Left common carotid artery plus branches (tissue), 1 donor: ENCODE measurements around a stretch of chr3.

GRCh38 chr3:170001933-170002181, 35.2 kb downstream of the SEC62 start:
- PRO-cap, result no peak

- PRO-cap, result no peak
Measured at GRCh38 chr3:170040197-170040738, 2.5 kb downstream of the GPR160 start.

- PRO-cap, result no peak
Measured at GRCh38 chr3:170278550-170279338, 56.5 kb downstream of the PRKCI start.

- PRO-cap, result bidirectional peak, plus-strand start at chr3:170358470, minus-strand start at chr3:170358202
Measured at GRCh38 chr3:170357810-170358726, 553 bp downstream of the SKIL start.

DNA sequence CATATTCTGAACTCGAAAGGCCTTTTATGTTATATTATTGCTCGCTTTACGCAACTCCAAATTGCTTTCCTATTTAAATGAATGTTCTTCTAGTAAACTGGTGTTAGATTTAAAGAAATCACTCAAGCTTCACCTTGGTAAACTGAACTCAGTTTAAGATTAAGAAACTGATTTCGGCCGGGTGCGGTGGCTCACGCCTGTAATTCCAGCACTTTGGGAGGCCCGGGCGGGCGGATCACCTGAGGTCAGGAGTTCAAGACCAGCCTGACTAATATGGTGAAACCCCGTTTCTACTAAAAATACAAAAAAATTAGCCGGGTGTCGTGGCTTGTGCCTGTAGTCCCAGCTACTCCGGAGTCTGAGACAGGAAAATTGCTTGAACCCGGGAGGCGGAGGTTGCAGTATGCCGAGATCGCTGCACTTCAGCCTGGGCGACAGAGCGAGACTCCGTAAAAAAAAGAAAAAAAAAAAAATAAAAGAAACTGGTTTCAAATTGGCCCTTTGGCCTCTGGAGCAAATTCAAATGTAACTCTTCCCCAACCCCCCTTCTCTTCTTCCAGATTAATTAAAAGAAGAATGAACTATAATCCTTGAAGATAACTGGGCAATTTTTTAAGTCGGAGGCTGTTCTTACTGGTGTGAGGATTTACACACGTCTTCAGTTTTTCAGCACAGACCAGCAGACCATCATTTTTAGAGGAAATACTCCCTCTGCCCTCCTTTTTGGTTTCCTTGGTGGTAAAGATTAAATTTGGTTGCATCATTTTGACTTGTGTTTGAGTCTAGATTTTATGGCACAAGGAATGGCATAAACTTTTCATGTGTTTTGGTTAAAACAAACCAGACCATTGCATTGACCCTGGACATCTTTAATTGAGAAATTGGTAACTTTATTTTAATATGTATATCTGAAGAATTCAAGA, 1.9 kb downstream of the SKIL start:
- PRO-cap, result no peak

- PRO-cap, result no peak
Measured at GRCh38 chr3:170689316-170689890, 103.5 kb upstream of the SLC7A14 start.

DNA sequence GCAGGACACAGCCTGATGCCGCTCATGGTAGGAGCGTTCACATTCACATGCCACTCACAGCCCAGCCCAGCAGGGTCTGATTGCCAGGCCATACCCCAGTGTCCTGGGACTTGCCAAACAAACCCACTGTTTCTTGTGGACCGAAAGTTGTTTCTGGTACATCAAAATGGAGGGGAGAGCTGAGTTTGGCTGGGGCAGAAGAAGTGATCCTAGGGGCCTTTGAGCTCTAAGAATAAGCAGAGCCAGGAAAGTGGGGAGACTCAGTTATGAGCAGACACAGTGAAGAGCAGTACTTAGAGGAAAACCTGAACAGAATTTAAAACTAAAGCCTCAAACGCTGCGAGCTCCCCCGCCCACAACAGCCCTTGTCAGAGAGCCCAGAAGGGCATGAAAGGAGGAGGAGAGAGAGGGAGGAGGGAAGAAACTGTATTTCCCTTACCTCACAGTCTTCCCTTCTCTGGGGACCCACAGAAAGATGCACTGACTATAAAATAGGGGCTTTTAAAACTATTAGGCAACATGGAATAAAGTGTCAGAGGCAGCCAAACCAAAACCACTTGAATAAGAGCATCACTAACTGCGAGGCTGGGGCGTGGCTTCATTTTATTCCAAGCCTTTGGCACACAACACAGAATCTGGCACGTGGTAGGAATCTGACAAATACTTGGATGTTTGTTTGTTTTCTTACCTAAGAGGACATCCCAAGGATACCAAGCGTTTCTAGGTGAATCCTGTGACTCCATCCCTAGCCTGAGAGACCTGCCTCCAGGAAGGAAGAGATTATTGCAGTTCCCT, 129.0 kb downstream of the RPL22L1 start:
- PRO-cap, result no peak

- PRO-cap, result no peak
Measured at GRCh38 chr3:171017178-171017578, 9.3 kb downstream of the SLC2A2 start.

DNA sequence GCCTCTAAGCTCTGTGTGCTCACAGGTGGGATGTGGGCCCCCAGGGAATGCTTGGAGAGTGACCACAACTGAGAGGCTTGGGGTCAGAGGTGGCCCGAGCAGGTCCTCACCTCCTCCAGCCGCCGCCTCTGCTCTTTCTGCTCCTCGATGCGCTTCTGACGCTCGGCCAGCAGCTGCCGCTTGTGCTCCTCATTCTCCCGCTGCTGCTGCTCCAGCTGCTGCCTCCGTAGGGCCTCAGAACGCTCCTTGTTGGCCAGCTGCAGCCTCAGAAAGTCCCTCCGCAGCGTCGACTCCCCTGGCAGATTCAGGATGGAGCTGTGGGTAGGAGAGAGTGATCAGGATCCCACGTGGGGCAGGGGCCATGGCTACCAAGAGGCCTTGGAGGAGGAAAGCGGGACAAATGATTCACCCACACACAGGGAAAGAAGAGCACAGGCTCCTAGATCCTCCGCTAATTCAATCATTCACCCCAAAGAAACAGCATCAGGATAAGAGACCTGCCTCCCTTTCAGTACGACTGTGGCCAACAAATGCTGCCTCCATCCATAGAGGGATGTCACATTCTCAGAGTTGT, 130.9 kb upstream of the SLC2A2 start:
- PRO-cap, result no peak

GRCh38 chr3:171284229-171284750, 175.9 kb downstream of the TNIK start:
- PRO-cap, result no peak

DNA sequence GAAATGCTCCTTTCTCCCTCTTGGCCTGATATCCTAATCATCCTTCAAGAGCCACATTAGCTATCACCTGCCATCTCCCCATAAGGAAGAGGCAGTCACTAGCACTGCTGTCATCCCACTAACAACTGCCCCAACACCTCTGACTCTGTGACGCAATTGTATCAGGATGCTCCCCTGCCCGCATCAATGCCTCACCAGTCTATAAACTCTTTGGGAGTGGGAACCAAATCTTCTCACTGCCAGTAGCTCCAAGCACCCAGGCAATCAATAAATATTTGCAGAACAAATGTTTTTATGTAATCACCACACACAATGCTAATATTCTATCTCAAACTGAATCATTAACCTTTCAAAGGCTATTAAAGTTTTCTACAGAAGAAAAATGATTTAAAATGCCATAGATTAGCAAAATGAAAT, 131.4 kb downstream of the PLD1 start:
- PRO-cap, result no peak

DNA sequence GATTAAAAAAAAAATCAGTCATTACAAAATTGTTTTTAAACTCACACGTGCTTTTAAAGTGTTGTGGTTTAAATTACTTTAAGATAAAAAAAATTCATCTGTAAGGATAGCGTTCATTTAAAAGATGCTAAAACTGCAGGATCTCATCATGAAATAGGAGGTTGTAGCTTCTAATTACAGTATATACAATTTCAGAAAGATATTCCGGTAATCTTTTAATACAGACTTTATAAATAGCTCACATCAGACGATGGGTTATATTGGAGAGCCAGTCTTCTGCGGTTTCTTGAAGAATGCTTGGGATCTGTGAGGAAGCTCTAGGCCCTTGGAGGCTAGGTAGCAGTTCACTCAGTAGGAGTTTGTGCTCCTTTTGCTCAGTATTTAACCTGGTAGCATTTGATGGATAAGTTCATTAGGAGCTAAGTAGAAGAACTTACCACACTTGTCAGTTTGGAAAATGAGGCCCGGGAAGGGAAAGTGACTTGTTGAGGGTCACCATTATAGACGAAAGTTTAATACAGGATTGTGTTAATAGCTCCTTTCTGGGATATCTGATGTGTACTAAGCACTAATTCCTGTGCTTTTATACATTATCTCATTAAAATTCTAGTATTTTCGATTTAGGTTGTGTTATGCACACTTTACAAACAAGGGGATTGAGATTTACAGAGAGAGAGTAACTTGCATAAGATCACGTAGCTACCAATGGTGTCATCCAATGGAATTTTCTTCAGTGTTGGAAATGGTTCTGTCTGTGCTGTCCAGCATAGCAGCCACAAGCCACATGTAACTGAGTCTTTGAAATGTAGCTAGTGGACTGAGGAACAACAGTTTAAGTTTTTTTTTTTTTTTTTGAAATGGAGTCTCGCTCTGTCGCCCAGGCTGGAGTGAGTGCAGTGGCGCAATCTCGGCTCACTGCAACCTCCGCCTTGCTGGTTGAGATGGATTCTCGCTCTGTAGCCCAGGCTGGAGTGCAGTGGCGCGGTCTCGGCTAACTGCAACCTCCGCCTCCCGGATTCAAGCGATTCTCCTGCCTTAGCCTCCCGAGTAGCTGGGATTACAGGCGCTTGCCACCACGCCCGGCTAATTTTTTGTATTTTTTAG, 3.0 kb downstream of the FNDC3B start:
- PRO-cap, result no peak

GRCh38 chr3:172083744-172084526, 44.6 kb downstream of the FNDC3B start:
- PRO-cap, result no peak

- PRO-cap, result no peak
Measured at GRCh38 chr3:172266901-172267354, 181.3 kb downstream of the GHSR start.

- PRO-cap, result no peak
Measured at GRCh38 chr3:172287771-172288857, 160.1 kb downstream of the GHSR start.

- PRO-cap, result no peak
Measured at GRCh38 chr3:172302567-172302813, 145.8 kb downstream of the GHSR start.

DNA sequence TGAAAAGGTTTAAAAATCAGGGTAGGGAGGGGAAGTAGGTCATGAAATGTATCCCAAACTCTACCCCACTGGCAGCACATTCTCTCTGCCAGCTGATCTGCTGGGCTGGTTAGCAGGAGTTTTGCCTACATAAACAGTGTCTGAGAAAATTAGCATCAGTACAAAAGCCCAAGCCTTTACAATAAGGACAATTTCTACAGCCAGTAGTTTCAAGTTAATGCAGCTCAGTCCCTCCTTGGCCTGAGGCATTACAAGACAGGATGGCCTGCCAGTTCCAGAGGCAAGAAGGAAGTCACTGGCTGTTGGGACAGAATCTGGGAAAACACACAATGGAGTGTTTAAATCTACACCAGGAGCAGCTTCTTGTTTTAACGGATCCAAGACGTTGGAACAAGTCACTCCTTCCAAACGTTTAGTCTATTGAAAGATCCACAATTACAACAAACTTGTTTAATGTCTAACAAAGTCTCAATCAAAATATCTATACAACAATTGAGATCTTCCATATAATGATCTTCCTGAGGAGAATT, 32.7 kb downstream of the NCEH1 start:
- PRO-cap, result no peak

DNA sequence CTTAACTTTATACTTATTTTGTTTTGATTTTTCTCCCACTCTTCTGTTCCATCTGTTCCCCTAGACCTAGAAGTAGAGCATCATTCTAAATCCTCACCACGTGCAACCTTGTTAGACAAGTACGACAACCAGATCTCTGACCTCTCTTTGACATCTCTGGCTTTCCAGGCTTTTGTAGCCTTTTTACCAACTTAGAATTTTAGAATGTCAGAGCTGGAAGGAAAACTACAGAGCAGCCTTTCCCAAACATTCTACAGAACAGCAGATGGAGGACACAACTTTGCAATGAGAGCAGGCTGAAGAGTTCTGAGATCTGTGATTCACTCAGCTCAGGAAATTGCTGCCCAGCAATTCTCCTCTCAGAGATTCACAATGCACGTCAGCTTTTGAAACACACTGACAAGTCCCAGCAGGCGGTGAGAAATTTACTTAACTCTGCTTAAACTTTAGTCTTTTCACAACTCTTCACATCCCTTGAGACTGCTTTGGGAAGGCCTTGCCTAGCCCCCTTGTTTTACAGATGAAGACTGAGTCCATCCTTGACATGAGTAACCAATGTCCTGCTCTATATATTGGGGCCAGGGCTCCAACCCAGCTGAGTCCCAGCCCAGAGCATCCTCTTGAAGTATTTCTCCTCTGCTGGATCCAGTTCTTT, 25.1 kb downstream of the NCEH1 start:
- PRO-cap, result no peak

DNA sequence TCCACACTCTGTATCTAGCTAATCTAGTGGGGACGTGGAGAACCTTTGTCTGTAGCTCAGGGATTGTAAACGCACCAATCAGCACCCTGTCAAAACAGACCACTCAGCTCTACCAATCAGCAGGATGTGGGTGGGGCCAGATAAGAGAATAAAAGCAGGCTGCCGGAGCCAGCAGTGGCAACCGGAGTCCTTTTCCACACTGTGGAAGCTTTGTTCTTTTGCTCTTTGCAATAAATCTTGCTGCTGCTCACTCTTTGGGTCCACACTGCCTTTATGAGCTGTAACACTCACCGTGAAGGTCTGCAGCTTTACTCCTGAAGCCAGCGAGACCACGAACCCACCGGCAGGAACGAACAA, 116.8 kb downstream of the ECT2 start:
- PRO-cap, result no peak

DNA sequence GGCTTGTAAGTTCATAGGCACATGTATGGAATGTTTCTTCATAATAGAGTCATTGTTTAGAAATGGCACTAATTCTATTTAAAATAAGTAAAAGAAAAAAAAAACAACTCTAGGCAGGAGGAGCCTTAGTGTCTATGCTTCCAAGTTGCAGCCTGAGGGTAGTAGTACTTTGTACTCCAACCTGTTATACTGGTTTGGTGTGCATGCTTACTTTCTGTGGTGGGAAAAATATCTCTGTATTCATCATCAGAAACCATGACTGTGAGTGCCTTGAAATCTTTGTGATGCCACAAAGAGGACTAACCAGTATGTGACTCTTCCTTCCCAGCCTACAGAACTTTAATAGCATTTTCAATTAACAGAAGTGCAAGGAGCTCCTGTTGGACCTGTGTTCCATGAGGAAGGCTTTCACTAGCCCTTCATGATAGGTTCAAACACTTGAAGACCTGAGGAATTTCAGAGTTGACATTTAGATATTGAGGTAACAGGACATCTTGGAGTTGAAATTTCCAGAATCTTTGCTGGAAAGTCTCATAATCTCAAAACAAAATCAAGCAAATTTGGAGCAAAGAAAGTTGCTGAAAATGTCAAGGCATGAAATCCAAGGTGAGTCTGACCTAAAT, 4.5 kb downstream of the NAALADL2 start:
- PRO-cap, result no peak